Occipital lobe (tissue), 2 donors: ENCODE measurements around a stretch of chr14.

DNA sequence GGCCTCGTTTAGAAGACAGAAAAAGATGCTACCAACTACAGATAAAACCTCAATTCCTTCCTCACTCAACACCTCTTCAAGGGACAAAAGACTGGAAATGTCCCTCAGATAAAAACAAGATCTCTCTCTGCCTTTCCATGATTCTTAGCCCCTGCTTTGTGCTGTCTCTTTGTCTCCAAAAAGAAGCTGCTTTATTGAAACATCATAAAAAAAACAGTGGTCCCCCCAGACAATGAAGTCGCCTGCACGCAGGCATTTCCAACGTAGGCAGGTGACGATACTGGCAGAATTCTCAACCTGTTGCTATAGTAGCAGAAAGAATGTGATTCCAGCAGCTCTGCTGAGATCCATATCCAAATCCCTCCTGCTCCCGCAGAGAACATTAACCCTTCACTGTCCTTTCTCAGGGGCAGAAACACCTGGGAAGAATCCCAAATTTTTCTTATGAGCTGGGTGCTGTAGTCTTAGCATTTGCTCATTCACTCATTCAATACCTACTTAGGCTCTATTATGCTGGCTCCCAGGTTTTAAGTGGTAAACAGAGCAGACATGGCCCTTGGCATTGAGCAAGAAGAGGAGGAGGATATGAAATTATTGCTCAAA is 84.8 kb downstream of the STON2 start:
- RAMPAGE, long total RNA = no peak

DNA sequence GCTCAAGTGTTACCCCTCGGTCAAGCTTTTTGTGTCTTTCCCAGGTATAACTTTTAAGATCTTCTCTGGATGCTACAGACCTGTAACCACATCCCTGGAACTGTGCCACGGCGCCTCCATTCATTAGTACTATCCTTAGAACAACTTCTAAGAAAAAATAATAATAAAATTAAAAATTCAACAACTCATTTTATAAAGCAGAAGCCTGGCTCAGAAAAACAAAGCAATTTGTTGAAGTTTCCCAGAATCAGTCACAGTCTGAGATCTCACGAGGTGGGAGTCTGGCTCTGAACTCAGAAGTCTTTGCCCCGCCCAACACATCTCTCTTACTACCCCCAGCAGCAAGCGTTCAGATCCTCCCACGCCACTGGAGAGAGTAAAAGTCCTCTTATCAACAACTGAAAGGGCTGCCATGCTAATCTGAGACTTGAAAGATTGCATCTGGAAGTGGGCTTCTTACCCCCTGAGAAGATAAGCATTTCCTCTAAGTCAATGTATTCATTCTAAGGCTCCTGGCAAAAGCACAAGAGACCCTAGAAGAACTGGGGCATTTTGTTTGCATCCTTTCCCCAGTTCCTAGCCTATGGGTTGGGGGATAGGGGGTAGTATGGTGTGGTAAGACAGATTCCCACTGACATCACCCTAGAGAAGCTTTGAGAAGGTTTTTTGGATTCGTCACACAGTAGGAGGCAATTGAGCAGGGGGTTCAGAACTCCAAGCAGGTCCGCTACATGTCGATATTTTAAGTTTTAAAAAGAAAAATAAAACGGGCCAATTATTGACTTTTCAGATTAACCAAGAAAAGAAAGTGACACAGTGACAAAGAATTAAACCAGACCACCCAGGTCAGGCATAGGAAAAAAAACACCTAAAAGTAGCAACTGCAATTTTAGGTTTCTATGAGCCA is 34.1 kb upstream of the STON2 start:
- RAMPAGE, long total RNA = no peak

DNA sequence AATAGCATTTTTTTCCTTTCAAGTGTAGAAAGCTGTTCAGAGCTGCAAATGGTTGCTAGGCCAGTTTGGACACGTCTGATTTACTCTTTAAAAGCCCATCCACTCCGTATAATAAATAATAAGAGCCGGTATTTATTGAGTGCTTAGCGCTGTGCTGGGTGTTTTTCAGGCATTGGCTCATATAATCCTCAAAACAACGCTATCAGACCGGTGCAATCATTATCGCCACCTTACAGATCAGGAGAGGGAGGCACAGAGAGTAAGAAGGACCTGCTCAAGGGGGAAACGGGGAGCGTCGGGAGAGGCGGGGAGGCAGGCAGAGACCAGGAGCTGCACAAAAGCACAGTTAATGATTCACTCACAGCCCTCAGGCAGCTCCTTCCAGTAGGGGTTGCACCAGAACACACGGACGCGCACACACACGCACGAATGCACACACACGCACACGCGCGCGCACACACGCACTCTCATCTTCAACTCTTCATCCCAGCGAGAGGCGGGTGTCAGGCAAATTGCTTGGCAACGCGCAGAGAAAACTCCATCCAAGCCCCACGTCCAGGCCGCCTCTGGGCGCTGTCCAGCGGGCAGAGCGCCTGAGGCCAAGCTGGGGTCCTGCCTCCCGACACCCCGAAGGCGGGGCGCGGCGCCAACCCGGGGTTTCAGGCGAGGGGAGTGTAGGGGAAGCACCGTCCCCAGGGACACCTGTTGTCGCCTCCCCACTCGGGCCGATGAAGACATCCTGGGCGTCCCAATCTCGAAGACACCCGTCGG is 35.3 kb upstream of the STON2 start:
- RAMPAGE, long total RNA = no peak

GRCh38 chr14:81517287-81517834 is 16.3 kb downstream of the SEL1L start:
- RAMPAGE, long total RNA = no peak

GRCh38 chr14:81946894-81947525 is 413.4 kb upstream of the SEL1L start:
- RAMPAGE, long total RNA = no peak

- RAMPAGE, long total RNA = no peak
Measured at GRCh38 chr14:85415224-85415743, 114.7 kb upstream of the FLRT2 start.

GRCh38 chr14:85528103-85528542 is 1.8 kb upstream of the FLRT2 start:
- RAMPAGE, long total RNA = no peak

DNA sequence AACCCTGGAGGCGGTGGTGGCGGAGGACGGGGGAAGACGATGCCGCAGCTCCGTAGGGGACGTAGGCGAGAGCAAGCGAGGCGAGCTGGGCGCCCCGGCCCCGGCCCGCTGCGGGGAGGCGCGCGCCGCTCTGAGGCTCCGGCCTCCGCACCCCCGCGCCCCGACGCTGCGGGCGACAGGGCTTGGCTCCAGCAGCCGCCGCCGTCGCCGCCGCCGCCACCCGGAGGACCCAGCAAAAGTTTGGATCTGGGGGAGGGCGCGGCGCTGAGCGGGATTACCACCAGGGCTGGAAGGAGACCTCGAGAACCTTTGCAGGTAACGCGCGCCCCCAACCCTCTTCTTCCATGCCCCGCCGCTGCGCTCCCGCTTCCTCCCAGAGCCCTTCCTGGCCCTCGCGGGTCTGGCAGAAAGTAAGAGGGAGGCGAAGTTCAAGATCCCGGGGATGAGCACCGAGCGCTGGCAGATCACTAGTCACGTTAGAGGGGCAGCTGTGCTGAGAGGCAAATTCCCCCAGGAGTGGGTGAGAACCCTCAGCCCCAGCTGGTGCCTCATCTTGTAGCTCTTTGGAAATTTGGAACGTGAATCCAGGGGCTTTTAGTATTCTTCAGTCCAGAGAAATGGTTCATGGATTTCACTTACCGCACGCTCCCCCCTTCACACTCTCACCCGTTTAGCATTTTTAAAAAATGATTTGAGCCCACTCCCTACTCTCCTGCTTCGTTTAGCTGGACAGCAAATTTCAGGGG is 3.9 kb downstream of the FLRT2 start:
- RAMPAGE, long total RNA = no peak

DNA sequence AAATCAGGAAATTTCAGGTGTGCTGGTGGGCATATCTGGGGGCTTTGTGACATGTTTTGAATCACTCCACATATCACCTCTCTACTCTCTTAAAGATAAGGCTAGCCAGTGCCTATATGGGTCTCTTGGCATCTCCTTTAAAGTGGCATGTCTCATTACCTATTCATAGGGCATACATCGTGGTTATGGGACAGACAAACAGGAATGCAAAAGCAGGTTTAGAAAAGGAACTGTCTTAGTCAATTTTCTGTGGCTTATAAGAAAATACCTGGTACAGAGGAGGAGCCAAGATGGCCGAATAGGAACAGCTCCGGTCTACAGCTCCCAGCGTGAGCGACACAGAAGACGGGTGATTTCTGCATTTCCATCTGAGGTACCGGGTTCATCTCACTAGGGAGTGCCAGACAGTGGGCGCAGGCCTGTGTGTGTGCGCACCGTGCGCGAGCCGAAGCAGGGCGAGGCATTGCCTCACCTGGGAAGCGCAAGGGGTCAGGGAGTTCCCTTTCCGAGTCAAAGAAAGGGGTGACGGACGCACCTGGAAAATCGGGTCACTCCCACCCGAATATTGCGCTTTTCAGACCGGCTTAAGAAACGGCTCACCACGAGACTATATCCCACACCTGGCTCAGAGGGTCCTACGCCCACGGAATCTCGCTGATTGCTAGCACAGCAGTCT is 355.5 kb downstream of the FLRT2 start:
- RAMPAGE, long total RNA = no peak

DNA sequence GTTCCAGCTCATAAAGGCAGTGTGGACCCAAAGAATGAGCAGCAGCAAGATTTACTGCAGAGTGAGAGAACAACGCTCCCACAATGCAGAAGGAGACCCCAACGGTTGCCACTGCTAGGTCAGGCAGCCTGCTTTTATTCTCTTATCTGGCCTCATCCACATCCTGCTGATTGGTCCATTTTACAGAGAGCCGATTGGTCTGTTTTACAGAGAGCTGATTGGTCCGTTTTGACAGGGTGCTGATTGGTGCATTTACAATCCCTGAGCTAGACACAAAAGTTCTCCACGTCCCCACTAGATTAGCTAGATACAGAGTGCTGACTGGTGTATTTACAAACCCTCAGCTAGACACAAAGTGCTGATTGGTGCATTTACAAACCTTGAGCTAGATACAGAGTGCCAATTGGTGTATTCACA is 1088.1 kb downstream of the GALC start:
- RAMPAGE, long total RNA = no peak

DNA sequence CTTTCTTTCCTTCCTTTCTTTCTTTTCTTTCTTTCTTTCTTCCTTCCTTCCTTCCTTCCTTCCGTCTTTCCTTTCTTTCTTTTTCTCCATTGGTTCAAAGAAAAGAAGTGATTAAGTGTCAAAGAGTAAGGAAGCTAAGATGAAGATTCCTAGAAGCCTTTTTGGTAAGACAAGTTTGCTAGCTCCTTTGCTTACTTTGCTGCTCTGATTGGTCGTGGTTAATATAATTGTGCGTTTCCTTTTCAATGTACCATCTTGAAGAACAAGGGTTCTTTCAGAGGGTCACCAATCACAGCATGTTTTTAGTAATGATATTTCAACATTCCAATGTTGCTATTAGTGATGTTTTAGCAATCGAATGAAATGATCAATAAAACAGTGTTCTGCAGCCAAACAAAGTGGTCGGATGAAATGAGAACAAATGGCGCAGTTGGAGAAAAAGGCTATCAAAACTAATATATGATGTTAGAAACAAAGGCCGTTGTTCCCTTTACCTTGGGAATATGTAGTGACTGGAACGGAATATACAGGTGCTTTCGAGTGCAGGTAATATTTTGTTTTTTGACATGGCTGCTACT is 828.7 kb downstream of the GALC start:
- RAMPAGE, long total RNA = no peak

DNA sequence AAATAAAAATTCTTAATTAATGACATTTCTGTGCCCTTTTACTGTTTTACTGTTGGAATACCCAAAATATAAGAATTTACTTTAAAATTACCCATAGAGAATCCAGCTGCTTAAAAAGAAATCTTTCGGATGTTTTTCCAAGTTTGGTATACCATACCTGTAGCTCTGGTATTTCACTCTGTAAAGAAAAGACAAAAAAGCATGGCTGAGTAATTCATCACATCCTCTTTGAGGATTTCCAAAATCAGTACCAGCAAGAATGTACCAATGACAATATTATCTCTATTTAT is 43.3 kb downstream of the GALC start:
- RAMPAGE, long total RNA = no peak

DNA sequence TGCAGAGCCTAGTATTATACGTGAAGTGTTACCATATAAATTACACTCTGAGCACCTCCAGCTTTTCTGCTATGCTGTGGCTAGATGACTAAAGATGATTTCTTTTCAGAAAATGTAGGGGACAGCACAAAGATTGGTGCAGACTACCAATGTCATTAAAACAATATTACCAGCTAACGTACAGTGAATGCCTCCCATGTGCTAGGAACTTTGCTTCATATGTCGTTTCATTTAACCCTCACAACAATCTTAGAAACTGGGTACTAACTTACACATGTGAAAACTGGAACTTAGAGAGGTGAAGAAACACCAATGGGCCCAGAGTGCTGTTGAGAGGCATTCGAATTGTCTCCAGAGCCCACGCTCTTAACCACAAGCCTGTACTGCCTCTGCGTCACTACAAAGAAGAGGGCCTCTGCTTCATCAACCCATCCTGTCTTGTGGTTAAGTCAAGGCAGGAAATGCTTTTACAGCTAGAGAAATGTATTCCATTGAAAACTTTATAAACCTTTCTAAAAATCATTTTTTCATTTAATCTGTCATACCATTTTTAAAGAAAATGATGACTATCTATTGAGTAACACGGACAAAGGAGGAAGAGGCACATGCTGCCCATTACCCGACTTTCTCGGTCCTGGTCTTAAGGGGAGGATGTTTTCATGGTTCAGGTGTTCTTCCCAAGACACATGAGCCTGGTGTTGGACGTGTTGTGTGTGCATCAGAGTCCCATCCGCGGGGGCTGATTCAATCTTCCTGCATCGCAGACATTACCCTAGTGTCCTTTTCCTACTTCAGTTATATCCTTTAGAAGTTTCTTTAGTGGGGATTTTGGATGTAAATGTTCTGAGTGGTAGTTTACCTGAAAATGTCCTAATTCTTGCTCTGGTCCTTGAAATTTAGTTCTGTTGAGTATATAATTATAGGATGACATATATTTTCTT is 1.4 kb downstream of the GPR65 start:
- RAMPAGE, long total RNA = no peak

DNA sequence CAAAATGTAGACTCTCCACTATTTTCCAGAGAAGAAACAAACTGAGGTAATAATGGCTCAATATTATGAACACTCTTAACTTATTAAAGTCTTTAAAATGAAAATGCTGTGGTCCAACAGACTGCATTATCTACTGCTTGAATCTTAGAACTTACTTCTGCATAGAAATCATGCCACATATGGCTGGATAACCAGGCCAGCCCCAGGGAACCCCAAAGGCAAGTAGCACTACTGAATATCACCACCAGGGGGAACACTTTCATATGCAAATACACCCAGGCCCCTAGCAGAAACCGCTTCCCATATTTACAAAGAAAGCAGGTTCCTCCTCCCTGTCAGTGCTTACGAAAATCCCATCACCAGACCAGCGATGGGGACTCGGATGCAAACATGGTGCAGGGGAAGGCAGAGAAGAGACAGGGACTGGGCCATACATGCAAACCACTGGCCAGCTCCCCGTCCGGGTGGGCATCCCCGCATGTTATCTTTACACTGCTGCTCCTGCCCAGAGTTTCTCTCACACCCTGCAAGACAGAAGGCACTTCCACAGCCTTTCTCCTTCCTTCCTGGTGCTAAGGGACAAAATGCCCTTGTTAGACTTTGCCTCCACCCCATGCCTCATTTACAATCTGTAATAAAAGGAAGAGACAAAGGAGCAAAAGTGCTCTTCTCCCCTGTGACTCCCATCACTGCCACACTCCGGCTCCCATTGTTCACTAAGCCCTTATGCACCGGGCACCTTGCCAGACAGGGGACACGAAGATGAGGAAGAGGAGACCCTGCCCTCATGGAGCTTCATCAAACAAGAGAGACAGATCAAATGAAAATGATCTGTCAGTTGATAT is 62.5 kb downstream of the PTPN21 start:
- RAMPAGE, long total RNA = no peak

DNA sequence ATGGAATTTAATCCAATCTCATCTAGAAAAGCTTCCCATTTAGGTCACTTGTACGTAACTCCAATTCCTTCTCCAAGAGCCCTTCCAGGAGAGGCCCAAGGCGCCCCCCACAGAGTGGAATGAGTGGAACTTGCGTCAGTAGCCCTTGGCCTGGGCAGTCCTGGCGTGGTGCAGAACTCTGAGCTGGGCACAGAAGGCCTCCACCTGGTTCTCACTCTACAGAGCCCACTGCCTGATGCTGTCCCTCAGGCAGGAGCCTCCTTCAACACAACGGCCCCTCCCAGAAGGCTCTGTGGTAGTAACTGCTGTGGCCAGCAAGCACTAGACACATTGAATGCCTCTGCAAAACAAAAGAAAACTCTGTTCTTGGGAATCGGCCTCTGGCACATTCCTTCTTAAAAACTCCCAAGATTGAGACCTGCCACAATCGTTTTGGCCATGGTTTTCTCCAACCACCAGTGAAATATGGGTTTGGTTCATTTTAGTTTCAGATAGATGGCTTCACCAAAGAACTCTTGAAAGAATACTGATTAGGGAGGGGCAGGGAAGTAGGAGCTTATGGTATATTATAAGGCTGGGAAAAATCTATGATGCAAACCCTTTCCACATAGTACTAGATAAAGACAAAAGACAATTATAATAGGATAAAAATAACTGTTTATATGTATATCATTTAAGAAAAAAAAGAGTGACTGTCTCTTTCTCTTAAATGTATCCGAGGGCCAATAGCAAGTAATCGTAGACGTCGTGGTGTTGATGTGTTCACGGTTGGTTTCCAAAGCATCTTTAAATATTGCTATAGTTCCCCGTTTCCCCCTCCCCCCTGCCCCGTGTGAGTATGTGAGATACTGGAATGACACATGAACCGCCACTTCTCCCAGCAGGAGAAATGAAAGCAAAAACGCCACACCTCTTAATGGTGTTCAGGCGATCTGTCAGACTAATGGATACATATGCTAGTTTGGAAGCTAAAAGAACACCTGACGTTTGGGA is 258.7 kb downstream of the FOXN3 start:
- RAMPAGE, long total RNA = no peak

DNA sequence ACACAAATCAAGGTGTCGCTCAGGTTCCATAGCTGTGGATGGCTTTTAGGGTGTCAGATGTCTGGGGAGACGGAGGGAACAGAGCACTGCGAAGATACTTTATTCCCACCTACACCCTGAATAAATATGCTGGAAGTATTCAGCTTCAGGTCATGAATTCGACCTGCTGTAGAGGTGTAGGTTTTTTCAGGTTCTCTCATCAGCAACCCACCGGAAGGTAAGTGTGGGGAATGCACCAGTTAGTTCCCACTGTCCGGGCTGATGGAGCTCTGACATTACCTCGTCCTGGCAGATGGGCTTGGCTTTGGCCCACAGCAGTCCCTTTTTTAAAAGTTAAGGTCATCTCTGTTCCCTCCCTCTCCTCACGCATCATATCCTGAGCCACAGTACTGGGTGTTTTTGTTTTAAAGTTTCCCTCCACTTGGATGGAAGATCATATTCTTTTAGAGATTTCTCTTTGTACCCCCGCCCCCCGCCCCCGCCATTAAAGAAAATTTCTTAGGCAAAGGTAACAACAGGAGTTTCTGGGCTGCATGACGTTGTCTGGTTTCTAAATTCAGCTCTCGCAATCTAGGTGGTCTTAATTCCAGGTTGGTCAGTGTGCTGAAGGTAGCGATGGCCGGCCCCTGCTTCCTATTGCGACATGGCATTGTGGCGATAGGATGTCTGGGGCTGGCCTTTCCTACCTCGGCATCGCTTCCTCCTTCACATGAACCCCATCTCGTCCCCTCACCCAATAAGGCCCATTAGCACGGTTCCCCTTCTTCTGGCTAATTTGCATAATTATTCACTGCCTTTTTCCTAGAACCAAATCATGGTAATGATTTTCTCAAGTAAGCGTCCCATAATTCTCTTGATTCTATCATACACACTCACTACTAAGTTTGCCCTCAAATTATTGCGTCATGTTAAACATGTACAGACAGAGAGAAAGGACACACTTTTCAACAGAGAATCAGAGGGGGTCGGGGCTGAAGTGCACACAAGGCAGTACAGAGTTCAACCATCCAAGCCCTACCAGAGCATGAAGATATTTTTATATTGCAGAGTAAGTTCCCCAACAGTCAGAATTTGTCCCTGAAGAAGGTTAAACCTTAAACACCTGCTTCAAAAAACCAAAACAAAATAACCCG is 256.9 kb downstream of the FOXN3 start:
- RAMPAGE, long total RNA = no peak

GRCh38 chr14:89186912-89187553 is 230.0 kb downstream of the FOXN3 start:
- RAMPAGE, long total RNA = no peak

- RAMPAGE, long total RNA = no peak
Measured at GRCh38 chr14:89255760-89256556, 161.1 kb downstream of the FOXN3 start.

DNA sequence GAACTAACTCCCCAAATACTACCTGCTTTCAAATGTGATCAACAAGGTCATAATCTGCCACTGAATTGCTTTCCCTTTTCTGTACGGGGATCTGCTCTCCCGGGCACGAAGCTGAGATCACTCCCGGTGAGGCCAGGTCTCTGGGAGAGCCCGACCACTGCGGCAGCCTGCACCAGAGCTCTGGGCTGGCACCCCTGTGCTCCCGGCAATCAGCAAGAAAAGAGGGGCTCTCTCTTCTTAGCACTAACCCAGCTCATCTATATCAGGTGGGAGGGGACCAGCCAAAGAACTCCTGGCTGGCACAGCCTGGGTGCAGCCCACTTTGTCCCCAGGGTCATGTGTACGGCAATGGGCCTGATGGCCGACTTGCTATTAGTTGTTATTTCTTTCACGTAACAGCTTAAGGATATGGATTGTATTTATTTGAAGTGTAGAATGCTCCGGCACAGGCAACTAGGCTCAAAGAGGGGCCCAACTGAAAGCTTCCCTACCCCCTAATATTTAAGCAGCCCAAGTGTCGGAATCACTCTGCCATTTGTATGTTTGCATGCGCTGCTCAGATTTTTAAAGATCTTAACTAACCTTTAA is 156.7 kb downstream of the FOXN3 start:
- RAMPAGE, long total RNA = no peak

- RAMPAGE, long total RNA = no peak
Measured at GRCh38 chr14:89349969-89350429, 67.0 kb downstream of the FOXN3 start.